Skeletal muscle satellite cell (primary cell): ENCODE measurements around the gene TTC32.

GRCh38 chr2:16653584-16654376, 11.9 kb downstream of the CYRIA start:
- CAGE, long polyA plus RNA: no peak

DNA sequence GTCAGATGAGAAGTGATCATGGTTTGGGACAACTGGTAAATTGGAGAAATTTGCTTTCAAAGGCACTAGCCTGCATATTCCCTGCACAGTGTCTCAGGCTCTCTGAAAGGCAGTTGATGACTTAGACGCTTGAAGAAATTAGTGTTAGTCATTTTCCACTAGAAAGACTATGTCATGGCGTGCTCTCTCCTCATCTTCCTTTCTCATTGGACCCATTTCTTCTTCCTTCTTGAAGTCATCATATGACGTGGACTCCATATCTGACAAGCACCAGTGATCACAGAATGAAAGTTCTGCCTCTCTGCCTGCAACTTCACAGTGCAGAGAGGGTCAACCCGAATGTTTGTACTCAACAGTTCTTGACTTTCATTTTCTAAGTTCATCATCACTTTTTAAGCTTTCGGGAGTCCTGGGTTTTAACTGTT, 63.7 kb upstream of the CYRIA start:
- CAGE, long polyA plus RNA: no peak

DNA sequence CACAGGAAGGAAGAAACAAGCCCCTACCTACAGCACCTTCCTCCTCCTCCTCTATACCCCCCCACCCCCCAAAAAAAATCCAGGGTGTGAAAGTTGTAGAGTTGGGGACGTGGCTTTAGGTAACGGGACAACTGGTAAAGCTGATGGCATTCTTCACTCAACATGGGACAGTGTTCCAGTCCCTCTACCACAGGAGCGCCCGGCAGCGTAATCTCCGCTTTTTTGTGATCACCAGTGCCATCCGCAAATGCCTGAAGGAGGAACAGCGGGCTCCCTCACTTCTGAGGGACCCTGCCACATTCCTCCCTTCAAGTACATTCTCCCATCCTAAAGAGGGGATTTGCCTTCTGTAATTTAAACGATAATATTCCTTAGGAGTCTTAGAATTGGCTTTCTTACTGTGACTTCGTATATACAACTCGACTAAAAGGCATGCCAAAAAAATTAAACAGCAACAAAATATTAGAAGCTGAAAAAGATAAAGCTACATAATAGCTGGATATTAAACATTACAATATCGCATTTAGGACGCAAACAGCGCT, 2.5 kb upstream of the VSNL1 start:
- CAGE, long polyA plus RNA: no peak

DNA sequence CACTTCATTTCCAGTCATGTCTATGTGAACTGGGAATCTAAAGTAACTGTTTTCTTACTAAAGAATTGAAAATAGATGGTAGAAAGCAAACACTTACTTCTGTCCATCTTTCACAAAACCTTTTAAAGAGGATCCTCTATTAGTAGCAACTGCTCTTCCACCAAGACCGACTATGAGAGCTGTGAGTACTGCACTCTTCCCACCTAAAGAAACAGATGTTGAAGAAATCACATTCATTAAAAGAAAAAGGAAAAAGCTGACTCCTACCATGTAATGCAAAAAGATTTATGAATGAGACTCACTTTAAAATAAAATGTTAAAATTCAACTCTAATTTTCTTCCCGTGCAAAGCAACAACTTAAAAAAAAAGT, 15.5 kb downstream of the SMC6 start:
- CAGE, long polyA plus RNA: no peak

DNA sequence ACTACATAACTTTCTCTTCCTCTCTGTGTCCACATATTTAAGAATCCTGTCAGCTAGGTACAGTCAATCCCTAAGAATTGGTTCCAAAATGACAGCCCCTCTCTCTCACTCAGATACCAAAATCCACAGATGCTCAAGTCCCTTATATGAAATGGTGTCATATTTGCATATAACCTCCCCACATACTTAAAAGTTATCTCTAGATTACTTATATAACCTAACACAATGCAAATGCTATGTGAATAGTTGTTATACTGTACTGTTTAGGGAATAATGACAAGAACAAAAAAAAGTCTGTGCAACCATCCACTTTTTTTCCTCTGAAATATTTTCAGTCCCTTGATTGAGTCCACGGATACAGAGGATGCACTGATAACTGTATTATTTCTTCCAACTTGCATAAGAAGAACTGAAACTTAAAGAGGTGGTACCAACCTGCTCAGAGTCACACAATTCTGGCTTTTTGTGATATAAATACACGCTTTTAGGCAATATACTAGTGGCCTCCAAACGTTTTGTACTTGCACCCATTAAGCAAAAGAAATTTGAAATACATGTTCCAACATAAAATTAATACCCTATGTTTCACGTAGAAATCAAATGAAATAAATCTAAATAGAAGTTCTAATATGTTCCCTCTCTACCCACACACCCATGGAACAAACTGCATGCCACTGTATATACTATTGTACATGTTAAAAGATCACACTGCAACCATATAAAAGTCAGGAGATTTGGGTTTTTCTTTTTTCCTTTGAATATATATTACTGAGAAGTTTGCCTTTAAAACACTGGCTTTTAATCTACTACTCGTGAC, 1.3 kb downstream of the SMC6 start:
- CAGE, long polyA plus RNA: no peak

- CAGE, long polyA plus RNA: no peak
These were observed 98.6 kb downstream of the KCNS3 start for GRCh38 chr2:17977081-17977461.

DNA sequence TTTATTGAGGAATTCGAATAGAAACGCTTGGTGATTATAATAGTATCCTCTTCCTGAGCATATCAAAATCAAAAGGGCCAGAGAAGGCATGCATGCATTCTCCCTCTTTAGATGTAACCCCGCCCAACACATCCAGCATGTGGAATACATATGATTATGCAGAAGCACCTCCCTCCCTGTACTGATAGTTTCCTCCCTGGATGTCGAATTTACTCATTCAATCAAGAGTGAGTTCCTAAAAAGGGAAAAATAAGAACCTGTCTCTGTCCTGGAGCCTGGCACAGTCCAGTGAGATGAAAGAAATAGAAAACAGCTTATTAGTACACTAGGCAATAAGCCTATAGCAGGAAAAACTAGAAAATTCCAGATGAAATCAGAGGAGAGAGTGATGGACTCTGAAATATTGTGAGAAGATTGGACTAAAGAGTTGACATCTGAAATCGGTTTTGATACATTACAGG, 262.8 kb downstream of the RDH14 start:
- CAGE, long polyA plus RNA: no peak

GRCh38 chr2:18724245-18724935, 135.0 kb upstream of the NT5C1B start:
- CAGE, long polyA plus RNA: no peak

GRCh38 chr2:19336802-19337568, 21.4 kb downstream of the OSR1 start:
- CAGE, long polyA plus RNA: no peak

GRCh38 chr2:19538320-19539027, 180.1 kb upstream of the OSR1 start:
- CAGE, long polyA plus RNA: no peak

DNA sequence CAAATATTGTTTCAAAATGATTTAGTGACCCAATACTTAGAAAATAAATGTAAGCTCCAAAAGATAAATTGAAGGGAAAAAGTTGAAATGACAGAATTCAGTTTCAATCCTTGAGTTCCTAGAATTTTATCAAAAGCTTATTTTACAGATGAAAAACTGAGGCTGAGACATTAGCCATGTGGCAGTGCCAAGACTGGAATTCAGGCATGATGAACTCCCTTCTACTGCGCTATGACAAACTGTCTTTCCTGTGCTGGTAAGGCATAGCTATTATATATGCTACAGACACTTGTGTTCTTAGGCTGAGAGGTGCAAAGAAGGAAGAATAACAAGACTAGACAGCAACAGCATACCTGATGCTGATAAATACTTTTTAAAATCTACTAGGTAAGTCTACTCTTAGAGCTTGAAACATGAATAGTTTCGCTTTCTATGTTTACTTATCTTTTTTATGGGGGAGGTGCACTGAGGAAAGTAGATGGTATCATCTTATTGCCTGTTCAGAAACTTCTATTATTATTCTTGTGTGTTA, 1.9 kb downstream of the TTC32 start:
- CAGE, long polyA plus RNA: no peak

GRCh38 chr2:19901829-19902432, at the start of gene TTC32:
Gene TTC32 (minus strand): TSS chr2:19901983.
- CAGE, long polyA plus RNA: no peak

- CAGE, long polyA plus RNA: no peak
These were observed 17.9 kb downstream of the LAPTM4A start for GRCh38 chr2:20033490-20033945.

DNA sequence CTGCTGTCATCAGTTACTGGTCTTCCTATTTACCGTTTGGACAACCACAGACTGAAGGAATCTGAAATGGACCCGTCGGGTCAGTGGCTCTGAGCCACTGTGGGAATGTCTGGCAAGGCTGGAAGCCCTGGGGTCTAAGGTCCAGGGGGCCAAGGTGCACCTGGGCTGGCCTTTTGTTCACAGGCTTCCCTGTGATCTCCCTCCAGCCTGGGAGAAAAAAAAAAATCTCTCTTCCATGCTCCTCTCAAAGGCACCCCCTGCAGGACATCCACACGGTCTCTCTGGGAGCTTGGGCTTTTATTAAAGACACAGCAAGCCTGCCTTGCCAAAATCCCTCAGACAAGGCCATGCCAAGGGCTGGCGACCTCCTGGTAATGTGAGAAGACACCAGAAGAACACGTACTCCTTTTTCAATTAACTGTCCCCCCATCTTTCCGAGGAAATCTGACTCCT, 42.2 kb upstream of the LAPTM4A start:
- CAGE, long polyA plus RNA: no peak

DNA sequence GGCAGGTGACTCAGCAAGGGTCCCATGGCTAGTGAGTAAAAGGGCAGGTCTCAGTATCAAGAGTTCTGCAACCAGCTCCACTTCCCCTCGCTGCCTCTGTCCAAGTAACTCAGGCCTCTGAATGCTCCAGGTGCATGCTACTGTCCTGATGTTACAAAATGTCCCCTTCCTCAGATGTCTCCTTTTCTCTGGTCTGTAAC, 57.3 kb upstream of the LAPTM4A start:
- CAGE, long polyA plus RNA: no peak

DNA sequence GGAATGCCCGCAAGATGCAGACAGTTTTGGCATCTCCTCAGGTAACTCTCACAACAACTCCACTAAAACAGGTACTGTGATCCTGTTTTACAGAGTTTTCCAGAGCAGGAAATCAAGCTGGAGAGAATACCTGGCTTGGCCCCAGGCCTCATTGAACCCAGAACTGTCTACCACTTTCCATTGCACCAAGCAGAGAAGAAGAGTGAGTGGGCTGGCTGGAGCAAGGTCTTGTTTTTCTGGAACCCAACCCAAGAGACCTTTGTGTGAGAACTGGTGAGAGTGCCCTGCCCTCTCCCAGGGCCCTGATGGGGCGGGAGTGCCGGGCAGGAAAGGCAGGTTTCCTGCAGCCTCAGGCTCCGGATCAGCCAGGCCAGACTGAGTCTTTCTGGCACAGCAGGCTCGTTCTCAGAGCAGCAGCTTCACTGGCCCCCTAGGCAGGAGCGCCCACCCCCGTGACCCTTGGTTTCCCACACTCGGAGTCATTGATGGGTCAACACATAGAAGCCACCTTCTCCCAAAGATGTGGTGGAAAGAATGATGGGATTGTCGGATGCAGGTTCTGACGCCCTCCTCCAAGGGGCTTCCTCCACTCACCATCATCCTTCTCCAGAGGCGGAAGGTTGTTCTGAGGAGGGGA, 62.5 kb upstream of the LAPTM4A start:
- CAGE, long polyA plus RNA: no peak

- CAGE, long polyA plus RNA: no peak
These were observed 84.8 kb upstream of the LAPTM4A start for GRCh38 chr2:20136155-20136642.

DNA sequence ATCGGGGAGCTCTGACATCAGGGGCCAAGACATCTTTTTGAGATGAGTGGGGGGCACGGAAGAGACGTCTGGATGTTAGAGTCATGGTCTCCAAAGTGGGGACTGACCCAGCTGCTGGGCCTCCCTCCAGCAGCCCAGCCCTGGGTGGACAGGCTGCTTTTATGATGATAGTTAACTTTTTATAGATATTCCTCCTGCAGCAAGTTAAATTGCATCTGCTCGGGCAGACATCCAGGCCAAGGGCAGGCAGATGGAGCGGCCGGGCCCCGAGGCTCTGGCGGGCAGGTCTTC, 56.6 kb downstream of the SDC1 start:
- CAGE, long polyA plus RNA: no peak

GRCh38 chr2:20182362-20183054, 42.4 kb downstream of the SDC1 start:
- CAGE, long polyA plus RNA: no peak

GRCh38 chr2:20183867-20184461, 41.0 kb downstream of the SDC1 start:
- CAGE, long polyA plus RNA: no peak